Measurements from ENCODE around the genes LTN1, KRTAP26-1 and KRTAP22-2.

GRCh38 chr21:28754075-28754720, 131.0 kb downstream of the N6AMT1 start:
- PRO-cap, result no peak

- PRO-cap, result no peak
These were observed 113.4 kb downstream of the N6AMT1 start for GRCh38 chr21:28771539-28772317.

GRCh38 chr21:28992519-28993298, at the start of gene LTN1:
TSS of gene LTN1 (minus strand) at chr21:28992877.
- PRO-cap, result unidirectional peak, minus-strand start at chr21:28992778; bidirectional peak, plus-strand start at chr21:28993134, minus-strand start at chr21:28992847

GRCh38 chr21:29024800-29025271, 368 bp downstream of the USP16 start:
- PRO-cap, result bidirectional peak, plus-strand start at chr21:29025034, minus-strand start at chr21:29024866

GRCh38 chr21:29037789-29038364, 13.4 kb downstream of the USP16 start:
- PRO-cap, result no peak

DNA sequence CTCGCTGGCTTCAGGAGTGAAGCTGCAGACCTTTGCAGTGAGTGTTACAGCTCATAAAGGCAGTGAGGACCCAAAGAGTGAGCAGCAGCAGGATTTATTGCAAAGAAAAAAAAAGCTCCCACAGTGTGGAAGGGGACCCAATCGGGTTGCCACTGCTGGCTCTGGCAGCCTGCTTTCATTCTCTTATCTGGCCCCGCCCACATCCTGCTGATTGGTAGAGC, 3.1 kb upstream of the CCT8 start:
- PRO-cap, result no peak

- PRO-cap, result no peak
These were observed 33.0 kb downstream of the MAP3K7CL start for GRCh38 chr21:29163353-29164034.

DNA sequence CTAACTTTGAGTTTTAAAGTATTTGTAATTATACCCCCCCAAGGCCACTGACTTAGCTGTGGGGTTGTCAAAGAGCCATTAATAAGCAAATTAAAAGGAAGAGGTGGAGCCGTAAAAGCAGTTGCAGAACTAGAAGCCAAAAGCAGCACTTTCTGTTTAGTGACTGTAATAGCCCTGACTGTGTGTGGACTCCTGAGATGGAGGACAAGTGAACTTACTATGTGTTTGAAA, 61.3 kb upstream of the BACH1 start:
- PRO-cap, result no peak

GRCh38 chr21:29296381-29296770, 2.3 kb upstream of the BACH1 start:
- PRO-cap, result no peak

GRCh38 chr21:29309767-29310382, 11.2 kb downstream of the BACH1 start:
- PRO-cap, result no peak

DNA sequence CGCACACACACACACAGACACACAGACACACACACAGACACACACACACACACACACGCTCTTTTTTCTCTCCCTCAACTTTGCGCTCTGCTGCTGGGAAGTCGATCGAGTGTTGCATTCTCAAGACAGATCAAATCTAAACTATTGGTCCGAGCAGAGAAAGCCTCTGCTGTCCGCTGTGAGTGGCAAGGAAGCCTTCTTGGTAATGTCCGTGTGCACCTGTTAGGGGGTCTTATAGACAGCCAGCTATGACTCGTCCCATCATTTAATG, 254 bp upstream of the GRIK1 start:
- PRO-cap, result no peak

GRCh38 chr21:30320301-30320592, at the start of gene KRTAP26-1:
TSS of gene KRTAP26-1 (minus strand) at chr21:30320315.
- PRO-cap, result no peak

GRCh38 chr21:30590275-30590810, at the start of gene KRTAP22-2:
TSS of gene KRTAP22-2 (minus strand) at chr21:30590397.
- PRO-cap, result no peak

- PRO-cap, result no peak
These were observed 97.3 kb upstream of the KRTAP19-8 start for GRCh38 chr21:31135530-31136012.

- PRO-cap, result no peak
These were observed 10.4 kb upstream of the TIAM1 start for GRCh38 chr21:31354463-31354789.

DNA sequence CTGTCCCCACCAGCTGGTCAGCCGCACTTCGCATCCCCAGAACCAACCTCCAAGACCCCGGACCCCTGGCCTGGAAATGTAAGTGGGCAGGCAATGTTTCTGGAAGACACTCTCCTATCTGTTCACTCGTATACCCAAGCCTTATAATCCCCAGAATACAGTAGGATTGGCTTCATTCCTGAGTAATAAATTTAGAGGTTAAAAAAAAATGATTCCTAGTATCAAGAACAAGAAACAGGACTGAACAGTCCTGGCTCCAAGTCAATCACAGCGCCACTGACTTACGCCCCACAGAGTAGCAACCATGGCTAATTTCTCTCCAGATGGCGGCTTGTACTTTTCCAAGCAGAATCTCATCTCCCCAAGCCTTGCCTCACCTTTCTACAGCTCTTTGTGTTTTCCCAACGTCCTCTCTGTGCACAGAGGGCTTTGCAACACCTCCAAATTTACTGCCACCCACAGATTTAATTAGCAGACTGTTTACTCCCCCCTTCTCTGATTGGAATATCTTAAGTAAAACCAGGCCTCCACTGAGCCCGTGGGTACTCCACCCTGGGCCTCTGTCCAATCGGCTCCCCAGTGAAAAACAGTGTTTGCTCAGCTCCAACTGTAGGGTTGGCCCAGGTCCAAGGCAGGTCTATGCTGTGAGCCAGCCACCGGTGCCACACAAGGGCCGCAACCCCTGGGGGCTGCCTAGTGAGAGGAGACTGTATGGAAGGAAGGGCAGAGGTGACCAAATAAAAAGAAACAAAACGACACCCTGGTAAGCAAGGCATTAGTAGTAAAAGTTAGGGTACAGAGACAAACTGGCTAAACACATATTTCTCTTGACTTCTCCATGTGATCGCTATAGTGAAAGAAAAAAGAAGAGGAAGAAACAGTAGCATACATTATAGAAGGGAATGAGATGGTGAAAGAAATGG, 128.5 kb upstream of the SOD1 start:
- PRO-cap, result no peak

DNA sequence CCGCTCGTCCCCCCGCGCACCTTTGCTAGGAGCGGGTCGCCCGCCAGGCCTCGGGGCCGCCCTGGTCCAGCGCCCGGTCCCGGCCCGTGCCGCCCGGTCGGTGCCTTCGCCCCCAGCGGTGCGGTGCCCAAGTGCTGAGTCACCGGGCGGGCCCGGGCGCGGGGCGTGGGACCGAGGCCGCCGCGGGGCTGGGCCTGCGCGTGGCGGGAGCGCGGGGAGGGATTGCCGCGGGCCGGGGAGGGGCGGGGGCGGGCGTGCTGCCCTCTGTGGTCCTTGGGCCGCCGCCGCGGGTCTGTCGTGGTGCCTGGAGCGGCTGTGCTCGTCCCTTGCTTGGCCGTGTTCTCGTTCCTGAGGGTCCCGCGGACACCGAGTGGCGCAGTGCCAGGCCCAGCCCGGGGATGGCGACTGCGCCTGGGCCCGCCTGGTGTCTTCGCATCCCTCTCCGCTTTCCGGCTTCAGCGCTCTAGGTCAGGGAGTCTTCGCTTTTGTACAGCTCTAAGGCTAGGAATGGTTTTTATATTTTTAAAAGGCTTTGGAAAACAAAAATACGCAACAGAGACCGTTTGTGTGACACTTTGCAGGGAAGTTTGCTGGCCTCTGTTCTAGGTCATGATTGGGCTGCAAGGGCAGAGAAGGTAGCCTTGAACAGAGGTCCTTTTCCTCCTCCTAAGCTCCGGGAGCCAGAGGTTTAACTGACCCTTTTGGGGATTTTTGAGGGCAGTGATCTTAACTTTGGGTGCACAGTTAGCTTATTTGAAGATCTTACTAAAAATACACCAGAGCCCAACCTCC, 587 bp downstream of the SOD1 start:
- PRO-cap, result no peak

DNA sequence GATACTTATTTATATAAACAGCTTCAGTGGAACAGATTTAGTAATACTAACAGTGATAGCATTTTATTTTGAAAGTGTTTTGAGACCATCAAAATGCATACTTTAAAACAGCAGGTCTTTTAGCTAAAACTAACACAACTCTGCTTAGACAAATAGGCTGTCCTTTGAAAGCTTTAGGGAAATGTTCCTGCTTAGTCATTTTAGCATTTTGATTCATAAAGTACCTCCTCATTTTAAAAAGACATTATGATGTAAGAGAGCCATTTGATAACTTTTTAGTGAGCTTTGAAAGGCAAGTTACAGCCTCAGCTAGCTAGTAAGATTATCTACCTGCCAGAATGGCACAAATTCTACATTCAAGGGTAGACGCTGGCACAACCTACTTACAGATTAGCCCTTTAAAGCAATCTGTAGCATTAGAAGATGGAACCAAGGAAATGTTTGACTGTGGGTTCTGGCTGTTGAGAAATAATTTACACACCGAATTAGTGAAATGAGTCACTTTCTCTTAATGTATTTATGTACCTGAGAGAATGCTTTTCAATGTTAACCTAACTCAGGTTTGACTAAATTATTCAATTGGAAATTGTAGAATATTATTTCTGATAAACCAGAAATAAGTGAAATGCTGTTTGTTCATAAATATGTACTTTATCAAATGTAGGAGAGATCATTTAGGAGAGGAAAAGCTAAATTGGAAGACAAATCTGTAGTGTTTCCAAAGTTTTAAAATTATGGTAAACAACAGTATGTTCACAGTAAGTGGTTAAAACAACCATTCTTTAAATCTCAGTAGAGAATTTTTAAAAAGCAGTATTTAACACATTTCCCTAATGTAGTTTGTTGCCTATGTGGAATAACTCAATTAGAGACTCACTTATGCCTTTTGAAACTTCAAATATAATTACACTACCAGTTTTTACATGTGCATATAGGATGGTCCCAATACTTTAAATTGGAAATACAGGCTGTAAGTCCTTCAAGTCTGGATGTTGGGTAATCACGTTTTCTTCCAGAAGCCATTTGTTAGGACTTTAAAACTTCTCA, 9.8 kb downstream of the SOD1 start:
- PRO-cap, result no peak

DNA sequence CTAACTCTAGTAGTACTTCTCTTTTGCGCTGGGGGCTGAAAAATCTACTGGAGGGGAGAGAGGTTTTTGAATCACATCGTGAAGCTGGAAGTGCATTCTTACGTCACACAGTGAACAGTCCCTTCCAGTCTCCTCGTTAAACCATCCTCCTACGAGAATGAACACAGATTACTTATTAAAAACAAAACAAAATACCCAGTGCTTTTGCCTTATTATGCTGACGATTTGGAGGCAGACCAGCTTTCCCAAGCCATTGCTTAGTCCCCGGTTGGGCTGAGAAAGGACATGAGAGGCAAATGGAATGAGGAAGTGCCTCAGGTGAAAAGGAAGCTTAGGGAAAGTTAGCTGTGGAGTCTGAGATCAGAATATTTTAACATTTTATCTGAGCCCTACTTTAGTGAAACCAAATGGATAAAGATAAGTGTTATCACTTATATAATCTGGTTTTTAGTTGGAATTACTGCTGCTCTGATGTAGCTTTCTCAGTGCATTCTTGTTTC, 16.2 kb downstream of the HUNK start:
- PRO-cap, result no peak

DNA sequence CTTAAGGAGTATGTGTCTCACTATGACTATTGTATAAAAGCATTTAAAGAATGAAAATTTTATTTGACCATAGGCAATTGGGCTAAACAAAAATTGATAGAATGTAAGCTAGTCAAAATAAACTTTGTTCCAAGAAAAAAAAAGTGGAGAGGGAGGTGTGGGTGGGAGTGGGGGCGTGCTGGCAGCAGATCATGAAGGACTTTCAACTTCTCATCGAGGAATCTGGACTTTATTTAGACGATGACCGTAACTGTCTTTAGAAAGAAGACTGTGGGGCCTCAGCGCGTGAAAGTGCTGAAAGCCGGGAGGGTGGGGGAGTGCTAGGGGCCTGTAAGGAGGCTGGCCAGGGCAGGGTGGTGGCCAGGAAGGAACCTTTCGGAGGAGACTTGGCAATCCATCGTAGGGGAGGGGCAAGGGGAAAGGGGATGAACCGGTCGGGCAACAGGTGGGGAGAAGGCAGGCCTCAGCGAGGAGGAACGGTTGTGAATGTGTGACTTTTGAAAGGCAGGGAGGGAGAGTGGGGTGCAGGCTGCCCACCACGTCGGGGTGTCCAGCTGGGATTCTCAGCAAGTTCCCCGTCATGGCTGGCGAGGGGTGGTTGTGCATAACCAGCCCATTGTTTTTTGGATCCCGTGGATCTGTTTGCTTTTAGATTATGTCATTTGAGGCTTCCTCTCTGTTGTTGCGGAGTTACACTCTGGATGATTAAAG, 35.4 kb downstream of the HUNK start:
- PRO-cap, result no peak